ENCODE results near the genes ZBTB2 and OPRM1.

- PRO-cap: no peak
Observed at GRCh38 chr6:150812030-150812301, 53.5 kb upstream of the MTHFD1L start.

- PRO-cap: no peak
Observed at GRCh38 chr6:150987396-150988030, 122.0 kb downstream of the MTHFD1L start.

DNA sequence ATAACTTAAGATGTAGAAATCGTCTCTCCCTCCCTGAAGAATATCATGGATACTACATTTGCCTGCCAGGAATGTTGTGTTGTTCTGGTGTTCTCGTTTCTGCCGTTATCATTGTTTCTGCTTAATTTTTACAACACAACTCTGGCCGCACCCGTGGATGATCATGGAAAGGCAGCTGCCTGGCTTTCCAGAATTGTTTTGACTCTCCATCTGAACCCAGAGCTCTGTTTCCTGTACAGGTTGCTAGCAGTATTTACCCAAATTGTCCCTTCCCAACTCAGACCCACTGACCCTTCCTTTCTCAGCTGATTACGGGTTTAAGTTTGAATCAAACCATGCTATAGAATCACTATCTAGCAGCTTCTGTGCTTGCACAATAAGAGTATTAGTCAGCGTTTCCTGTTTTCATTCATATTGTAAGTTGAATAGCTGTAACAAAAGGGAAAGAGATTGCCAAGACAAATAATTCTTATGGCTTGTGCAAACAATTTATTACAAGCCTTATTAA is 139.0 kb downstream of the MTHFD1L start:
- PRO-cap: no peak

DNA sequence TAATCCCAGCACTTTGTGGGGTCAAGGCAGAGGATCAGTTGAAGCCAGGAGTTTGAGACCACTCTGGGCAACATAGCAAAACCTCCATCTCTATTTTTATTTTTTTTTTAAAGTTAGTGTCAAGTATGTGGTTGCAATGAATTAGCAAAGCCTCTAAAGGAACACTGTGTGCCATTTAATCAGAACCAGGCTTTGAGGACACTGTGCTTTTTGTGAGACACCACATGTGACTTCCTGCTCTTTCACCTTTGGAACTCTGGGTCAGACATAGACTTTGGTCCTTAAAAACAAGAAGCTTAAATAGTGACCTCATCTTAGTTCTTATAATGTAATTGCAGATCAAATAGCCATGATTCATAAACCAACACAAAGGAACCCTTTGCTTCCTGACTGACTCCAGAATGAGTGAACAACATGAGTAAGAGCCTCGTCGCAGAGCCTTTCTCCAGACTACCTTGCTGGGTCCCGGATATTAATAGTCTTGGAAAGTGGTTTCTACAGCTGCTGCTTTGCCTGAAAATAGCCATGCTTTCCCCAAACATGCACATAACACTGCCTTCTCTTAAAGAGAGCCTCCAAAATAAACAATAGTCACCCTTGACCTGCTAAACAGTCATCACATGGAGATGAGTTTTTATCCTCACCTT is 170.8 kb downstream of the MTHFD1L start:
- PRO-cap: no peak

DNA sequence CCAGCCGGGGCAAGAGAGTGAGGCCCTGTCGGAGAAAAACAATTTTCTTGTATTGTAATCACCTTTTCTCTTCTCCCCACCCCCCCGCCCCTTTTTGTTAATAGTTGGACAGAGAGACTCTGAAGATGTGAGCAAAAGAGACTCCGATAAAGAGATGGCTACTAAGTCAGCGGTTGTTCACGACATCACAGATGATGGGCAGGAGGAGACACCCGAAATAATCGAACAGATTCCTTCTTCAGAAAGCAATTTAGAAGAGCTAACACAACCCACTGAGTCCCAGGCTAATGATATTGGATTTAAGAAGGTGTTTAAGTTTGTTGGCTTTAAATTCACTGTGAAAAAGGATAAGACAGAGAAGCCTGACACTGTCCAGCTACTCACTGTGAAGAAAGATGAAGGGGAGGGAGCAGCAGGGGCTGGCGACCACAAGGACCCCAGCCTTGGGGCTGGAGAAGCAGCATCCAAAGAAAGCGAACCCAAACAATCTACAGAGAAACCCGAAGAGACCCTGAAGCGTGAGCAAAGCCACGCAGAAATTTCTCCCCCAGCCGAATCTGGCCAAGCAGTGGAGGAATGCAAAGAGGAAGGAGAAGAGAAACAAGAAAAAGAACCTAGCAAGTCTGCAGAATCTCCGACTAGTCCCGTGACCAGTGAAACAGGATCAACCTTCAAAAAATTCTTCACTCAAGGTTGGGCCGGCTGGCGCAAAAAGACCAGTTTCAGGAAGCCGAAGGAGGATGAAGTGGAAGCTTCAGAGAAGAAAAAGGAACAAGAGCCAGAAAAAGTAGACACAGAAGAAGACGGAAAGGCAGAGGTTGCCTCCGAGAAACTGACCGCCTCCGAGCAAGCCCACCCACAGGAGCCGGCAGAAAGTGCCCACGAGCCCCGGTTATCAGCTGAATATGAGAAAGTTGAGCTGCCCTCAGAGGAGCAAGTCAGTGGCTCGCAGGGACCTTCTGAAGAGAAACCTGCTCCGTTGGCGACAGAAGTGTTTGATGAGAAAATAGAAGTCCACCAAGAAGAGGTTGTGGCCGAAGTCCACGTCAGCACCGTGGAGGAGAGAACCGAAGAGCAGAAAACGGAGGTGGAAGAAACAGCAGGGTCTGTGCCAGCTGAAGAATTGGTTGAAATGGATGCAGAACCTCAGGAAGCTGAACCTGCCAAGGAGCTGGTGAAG is 42.4 kb downstream of the ZBTB2 start:
- PRO-cap: no peak

DNA sequence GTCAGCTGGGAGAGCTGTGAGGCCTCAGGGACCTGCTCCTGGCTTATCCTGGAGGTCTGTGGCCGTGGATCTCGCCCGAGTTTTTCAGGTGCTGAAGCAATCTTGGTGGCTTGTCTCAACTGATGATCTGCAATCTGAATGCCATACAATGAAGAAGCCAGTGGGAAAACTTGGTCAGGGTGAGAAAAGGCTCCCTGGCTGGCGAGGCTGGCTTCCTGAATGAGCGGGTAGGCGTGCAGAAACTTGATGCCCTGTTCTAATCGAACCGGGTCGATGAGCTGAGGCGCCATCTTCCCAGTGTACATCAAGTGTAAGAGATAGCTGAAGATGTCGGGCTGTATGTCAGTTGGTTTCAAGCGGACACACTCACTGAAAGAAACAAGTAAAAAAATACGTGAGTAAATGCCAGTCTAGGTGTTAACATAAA is 24.8 kb downstream of the ZBTB2 start:
- PRO-cap: no peak

GRCh38 chr6:151389219-151389891 is 2.0 kb downstream of the ZBTB2 start:
- PRO-cap: unidirectional peak, plus-strand start at chr6:151389760

GRCh38 chr6:151391399-151392267 is at the start of gene ZBTB2:
Gene ZBTB2 (minus strand): TSS chr6:151391559.
- PRO-cap: no peak

DNA sequence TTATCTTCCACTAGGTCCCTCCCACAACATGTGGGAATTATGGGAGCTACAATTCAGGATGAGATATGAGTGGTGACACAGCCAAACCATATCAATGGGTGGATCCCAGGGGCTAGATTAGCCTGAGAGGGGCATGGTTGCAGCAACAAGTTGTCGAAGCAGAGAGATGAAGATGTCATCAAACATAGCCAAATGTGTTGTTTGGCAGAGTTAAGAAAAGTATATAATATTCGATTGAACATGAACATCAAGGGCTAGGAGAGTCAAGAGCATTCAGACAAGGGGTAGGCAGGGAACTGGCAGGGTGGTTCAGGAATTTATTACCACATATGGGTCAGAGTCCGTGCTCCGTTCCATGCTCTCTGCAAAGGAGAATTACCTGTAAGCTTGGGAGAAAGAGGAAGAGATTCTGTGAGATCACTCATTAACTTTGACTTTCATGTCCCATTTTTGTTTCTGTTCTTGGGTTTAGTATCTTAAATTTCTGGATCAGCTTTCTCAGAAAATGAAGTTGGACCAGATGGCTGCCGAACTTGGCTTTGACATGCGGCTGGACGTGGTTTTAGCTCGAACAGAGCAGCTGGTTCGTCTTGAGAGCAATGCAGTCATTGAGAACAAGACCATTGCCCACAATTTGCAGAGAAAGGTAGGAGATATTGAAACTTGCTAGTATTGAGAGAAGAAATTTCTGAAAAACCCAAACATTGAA is 99.0 kb downstream of the CCDC170 start:
- PRO-cap: no peak

DNA sequence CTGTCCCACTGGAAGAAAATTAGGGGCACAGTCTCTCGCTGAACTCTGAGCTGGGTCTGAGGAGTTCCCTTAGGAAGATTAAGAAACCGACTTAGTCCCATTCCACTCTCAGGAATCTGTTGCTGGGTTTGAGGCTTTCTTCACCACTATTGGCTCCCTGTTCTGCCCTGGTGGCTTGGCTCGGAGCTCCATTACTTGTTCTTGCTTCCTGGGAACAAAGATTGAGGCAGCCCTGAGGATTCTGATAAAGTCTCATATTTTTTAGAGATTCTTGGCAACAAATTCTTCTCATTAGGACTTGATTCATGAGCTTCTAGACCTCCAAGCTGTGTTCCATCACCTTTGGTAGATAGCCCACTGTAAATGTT is 115.8 kb downstream of the CCDC170 start:
- PRO-cap: no peak

DNA sequence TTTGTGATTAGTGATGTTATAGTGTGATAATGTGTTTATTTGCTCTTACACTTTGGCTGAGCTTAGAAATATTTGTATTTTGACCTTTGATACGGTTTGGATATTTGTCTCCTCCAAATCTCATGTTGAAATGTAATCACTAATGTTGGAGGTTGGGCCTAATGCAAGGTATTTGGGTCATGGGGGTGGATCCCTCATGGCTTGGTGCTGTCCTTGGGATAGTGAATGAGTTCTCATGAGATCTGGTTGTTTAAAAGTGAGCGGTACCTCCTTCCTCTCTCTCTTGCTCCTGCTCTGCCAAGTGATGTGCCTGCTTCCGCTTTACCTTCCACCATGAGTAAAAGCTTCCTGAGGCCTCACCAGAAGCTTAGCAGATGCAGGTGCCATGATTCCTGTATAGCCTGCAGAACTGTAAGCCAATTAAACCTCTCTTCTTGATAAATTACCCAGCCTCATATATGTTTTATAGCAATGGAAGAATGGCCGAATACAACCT is 147.3 kb downstream of the CCDC170 start:
- PRO-cap: no peak

GRCh38 chr6:151702836-151703429 is 104.5 kb upstream of the ESR1 start:
- PRO-cap: no peak

- PRO-cap: no peak
Observed at GRCh38 chr6:152096807-152097321, 289.4 kb downstream of the ESR1 start.

DNA sequence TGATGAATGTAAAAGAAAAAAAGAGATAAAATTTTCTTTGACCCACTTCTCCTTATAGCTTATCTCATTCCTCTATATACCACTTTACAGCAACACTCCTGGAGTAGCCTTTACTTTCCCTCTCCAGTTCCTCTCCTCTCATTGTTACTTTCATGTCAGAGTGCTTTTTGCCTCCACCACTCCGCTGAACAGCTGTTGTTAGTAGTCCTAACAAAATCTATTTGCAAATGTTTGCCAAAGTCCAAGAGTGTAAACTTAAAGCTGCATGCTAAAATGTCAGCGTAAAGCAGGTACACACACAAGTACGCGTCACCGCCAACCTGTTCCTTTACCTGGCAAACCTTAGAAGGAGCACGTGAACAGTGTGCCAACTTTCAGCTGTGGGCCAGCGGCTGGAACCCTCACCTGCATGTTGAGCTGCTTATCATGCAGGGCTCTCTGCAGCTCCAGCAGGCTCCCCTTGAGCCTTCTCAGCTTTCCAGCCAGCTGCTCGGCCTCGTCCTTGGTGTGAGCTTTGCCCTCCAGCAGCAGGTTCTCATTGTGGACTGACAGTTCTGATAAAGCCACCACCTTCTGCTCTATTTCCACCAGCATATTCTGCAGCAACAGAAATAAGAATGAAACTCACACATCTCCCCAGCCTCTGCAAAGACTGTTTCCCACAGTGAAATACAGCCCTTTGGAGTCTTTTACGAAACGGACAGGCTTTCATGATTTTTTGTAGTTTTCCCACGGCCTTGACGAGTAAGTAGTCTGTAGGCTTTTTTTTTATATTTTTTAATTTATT is 359.3 kb downstream of the SYNE1 start:
- PRO-cap: no peak

DNA sequence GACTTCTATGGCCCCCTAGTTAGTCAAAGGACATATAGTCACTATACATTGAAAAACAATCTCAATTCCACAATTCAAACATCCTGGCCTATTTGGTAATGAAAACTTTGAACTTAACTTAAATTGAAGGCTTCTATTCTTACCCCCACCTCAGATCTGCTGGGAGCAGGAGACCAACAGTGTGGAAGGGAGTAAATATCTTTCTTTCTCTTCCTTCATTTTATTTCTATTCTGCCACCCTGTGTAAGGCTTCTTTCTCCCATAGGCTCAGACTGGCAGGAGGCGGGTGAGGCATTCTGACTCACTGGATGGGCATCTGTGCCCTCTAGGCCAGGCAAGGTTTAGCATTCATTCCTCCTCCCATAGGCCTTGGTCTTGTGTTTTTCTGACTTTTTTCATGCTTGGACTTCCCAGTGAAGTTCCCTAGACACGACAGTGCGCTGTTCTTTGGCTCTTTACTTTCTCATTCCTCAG is 235.3 kb downstream of the SYNE1 start:
- PRO-cap: no peak

GRCh38 chr6:152572222-152572845 is 64.8 kb downstream of the SYNE1 start:
- PRO-cap: no peak

- PRO-cap: no peak
Observed at GRCh38 chr6:153316125-153316457, 185.0 kb upstream of the RGS17 start.

DNA sequence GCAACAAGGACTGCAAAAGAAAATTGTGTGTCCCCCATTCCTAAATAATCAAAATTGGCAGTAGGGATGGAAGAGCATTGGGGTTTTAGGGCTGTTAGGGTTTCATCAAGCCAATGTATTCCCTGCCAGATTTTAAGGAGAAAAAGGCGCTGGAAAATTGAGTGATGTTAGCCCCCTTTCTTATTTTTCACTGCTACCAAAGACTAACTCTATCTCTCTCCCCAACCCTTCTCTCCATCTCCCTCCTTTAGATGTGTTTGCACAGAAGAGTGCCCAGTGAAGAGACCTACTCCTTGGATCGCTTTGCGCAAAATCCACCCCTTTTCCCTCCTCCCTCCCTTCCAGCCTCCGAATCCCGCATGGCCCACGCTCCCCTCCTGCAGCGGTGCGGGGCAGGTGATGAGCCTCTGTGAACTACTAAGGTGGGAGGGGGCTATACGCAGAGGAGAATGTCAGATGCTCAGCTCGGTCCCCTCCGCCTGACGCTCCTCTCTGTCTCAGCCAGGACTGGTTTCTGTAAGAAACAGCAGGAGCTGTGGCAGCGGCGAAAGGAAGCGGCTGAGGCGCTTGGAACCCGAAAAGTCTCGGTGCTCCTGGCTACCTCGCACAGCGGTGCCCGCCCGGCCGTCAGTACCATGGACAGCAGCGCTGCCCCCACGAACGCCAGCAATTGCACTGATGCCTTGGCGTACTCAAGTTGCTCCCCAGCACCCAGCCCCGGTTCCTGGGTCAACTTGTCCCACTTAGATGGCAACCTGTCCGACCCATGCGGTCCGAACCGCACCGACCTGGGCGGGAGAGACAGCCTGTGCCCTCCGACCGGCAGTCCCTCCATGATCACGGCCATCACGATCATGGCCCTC is at the start of gene OPRM1:
Gene OPRM1 (plus strand): TSS at position 331 of the 863 bp plus-strand sequence.
- PRO-cap: no peak

GRCh38 chr6:154247357-154247969 is 109.1 kb downstream of the IPCEF1 start:
- PRO-cap: no peak

DNA sequence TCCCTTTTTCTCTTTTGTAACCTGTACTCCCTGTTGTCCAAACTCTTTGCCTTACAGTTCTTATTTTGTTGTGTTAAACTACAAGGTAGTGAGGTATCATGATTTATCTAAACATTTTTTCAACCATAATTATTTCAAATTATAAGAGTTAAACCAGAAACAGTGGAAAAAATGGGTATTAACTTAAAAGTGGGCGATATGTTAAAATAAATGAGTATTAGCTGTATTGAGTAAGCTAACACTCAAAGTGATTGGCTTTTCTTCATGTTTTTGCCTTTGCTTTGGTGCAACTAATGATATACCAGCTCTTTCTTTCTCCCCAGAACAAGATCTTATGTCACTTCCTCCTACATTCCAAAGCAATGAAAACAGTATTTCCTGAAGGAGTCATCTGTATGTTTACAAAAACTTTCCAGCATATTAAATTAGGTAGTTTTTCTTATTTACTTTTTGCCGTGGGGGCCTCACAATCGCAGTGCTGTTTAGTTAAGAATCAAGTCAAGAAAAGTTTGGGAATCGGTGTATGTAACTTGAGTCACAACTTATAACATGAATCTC is 63.9 kb downstream of the IPCEF1 start:
- PRO-cap: no peak

Measured in SP-49 (cell line).